Peripheral blood mononuclear cell (primary cell): Measurements from ENCODE around the genes DTWD1, CYP19A1 and GLDN.

DNA sequence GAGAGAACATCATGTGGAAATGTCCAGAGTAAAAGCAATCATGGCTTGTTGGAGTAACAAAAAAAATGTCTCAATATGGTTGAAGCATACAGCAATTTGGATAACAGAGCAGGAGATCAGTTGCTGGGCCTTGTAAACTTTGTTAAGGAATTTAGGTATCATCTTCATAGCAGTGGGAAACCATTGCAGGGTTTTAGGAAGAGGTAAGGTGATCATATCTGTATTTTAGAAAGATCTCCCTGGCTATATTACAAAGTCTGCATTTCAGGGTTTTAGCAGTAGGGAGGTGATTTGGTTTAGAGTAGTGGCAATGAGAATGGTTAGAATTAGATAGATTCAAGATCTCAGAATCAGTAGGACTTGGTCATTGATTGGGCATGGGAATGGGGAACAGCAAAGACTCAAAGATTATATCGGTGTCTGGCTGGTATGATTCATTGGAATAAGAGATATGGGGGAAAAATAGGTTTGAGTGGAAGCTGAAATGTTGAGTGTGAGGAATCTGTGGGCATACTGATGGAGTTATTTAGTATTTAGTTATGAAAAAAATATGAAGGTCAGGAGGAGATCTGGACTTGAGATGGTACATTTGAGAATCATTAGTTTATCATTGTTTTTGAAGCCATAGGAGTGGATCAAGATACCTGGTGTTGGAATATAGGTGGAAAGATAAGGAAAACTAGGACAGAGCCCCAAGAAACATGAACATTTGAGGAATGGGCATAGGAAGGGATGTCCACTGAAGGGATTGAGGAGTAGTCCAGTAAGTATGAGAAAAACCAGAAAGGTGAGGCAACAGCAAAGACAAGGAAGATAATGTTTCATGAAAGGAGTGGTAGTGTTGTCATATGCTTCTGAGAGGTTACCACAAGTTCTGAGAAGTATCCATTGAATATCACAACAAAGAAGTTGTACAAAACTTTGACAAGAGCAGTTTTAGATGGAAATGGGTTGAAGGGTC, 70.9 kb downstream of the GALK2 start:
- PRO-cap, 8 experiments: no peak in any of the 8 experiments

GRCh38 chr15:49421813-49422571, 1.1 kb upstream of the FGF7 start:
- PRO-cap, 8 experiments: no peak in any of the 8 experiments

- PRO-cap, 8 experiments: no peak in any of the 8 experiments
Observed at GRCh38 chr15:49423791-49424634, 971 bp downstream of the FGF7 start.

GRCh38 chr15:49490907-49491215, 67.8 kb downstream of the FGF7 start:
- PRO-cap, 8 experiments: no peak in any of the 8 experiments

GRCh38 chr15:49620557-49621635, at the start of gene DTWD1:
Gene DTWD1 (plus strand): TSS chr15:49621048.
- PRO-cap, 8 experiments: peak in 8 of 8 experiments; most common plus-strand start chr15:49621048 (in 6); most common minus-strand start chr15:49620816 (in 7)

DNA sequence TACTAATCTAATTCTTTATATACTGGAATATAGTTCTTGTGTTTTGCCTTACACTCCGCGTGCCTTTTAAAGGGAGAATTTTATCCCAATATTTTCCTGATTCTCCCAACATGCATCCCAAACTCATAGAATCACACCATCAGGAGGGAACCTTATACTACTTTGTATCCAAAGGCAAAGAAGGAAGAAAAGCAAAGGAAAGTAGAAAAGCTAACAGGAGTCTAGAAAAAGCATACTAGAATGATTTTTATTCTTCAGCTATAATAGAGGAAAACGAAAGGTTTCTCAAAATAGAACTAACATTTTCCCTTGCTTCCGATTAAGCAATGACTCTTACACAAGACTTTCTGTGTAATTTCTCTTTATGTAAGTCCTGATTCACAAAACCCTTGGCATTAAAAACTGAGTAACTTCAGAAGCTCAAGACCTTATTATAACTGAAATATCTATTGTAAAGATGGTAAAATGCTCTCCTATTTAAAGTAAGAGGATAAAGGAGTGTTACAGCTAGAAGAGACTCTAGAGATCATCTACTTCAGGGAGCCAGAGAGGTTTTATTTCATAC, 97.3 kb downstream of the DTWD1 start:
- PRO-cap, 8 experiments: no peak in any of the 8 experiments

DNA sequence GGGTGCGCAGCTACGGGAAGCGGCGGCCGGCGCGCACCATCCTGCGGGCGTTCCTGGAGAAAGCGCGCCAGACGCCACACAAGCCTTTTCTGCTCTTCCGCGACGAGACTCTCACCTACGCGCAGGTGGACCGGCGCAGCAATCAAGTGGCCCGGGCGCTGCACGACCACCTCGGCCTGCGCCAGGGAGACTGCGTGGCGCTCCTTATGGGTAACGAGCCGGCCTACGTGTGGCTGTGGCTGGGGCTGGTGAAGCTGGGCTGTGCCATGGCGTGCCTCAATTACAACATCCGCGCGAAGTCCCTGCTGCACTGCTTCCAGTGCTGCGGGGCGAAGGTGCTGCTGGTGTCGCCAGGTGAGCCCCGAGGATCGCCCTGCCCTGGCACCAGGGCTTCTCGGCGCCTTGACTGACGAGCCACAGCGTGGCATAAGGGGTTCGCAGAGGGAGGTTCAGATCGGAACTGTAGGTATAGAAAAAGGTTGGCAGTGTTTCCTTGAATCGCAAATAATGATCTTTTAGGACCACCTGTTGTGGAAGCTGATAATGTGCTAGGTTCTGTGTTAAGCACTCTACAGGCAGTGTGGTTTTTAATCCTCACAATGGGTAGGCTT, 661 bp downstream of the SLC27A2 start:
- PRO-cap, 8 experiments: no peak in any of the 8 experiments

DNA sequence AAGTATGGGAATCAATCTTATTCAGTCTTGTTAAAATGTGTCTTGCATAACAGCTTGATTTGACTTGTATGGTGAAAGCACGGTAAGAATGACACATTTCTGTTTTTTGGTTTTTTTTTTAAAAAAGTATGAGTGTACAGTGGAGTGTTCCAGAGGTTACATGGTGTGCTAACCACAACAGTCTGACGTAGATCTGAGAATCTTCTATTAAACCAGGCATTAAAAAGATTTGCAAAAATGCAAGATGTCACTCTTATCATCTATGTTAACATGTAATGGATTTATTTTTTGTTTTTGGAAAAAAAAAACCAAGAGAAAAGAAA, 1.8 kb downstream of the GABPB1 start:
- PRO-cap, 8 experiments: peak in 7 of 8 experiments; most common plus-strand start position 147 of the sequence (in 6); most common minus-strand start position 70 of the sequence (in 1)

DNA sequence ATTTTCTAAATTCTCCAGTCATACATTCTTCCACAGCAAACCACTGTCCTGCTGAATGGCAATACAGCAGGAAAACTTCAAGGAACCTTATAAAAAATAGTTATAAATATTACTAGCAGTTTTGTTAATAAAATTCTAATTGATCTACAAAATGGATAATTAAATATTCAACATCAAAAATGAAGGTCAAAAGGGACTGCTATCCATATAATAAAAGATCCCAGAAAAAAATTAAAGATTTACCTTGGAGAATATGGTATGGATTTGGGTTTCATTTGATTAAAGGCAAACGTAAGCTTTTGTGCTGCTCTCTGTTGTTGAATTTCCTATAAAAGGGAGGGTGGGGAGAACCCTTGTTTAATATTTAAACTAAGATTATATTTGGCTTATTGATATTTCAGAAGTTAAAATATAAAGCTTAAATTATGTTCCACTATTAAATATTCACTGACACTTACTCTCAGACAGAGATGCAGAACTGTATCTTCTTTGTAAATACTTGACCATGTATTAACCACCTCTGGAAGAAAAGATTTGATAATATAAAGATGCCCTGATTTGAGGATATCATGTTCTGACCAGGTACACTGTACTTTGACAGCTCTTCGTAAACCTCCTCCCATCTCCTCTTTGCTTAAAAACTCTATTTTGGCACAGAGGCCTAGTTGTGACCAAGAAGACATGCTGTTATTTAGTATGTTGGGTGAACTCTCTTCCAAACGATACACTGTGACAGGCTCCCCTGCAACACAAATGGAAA, 28.1 kb upstream of the USP50 start:
- PRO-cap, 8 experiments: no peak in any of the 8 experiments

DNA sequence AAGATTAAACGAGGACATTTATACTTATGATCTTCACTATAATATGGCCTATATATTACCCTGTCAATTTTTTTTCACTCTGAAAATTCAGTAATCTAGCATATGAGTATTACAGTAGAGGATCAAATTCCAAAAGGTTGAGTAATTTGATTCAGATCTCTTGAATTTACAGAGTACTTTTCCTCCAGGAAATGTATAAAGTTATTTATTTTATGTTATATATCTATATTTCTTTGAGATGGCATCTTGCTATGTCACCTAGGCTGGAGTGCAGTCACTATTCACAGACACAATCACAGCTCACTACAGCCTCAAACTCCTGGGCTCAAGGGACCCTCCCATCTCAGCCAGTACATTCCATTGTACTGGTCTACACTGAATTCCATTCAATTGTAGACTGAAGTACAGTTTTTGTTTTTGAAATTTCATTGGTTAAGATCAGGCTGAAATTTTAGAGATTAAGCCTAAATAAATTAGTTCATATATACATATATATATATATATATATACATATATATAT, 16.3 kb upstream of the TRPM7 start:
- PRO-cap, 8 experiments: no peak in any of the 8 experiments

- PRO-cap, 8 experiments: no peak in any of the 8 experiments
Observed at GRCh38 chr15:51338497-51338938, at the start of gene CYP19A1. Gene CYP19A1 (minus strand): TSS chr15:51338596.

GRCh38 chr15:51341139-51342163, at the start of gene GLDN:
Gene GLDN (plus strand): TSS chr15:51341655.
- PRO-cap, 8 experiments: no peak in any of the 8 experiments

DNA sequence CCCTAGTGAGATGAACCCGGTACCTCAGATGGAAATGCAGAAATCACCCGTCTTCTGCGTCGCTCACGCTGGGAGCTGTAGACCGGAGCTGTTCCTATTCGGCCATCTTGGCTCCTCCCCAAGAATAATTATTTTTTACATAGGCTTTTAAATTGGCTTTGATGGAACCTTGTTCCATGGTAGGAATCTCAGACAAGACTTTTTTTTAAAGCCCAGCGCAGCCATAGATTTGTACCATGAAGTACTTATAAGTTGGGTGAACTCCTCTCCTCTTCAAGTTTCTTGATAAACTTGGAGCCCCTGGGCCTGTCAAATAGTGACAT, 81.6 kb downstream of the GLDN start:
- PRO-cap, 8 experiments: no peak in any of the 8 experiments

GRCh38 chr15:51577061-51577401, 45.5 kb downstream of the DMXL2 start:
- PRO-cap, 8 experiments: peak in 1 of 8 experiments; most common plus-strand start chr15:51577318 (in 1)

DNA sequence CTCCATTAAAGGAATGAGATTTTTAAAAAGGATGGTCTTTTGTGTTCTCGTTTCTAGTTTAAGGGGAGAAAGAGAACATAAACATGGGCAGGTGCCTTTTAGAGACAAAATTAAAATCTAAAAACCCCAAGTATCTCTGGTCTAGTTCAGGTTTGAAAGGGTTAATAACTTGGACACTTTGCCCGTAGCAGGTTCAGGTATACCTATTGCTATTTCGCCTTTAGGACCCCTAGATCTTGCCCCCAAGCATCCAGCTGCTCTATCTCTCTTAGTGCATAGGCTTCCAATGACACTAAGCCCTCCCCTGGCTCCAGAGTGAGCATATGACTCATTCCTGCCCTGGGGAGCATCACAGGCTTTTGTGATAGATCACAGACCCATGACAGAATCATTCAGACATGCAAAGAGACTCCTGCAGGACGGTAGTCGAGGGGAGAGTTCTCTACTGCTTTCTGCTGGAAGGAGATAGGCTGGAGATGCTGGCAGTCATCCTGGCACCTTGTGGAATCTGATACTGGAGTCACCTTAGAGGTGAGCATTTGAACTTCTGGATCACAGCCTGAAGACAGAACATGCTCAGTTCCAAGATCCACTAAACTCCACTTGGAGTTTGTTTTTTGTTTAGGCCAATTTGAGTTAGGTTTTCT, 11.2 kb downstream of the LYSMD2 start:
- PRO-cap, 8 experiments: peak in 1 of 8 experiments; most common plus-strand start position 422 of the sequence (in 1); most common minus-strand start position 253 of the sequence (in 1)

GRCh38 chr15:51735538-51736205, 1.8 kb downstream of the LYSMD2 start:
- PRO-cap, 8 experiments: peak in 1 of 8 experiments; most common plus-strand start chr15:51735912 (in 1)

- PRO-cap, 8 experiments: peak in 2 of 8 experiments; most common plus-strand start chr15:51981781 (in 2)
Observed at GRCh38 chr15:51981576-51981837, 9.9 kb upstream of the LEO1 start.

GRCh38 chr15:52020739-52021740, 2.0 kb downstream of the MAPK6 start:
- PRO-cap, 8 experiments: peak in 3 of 8 experiments; most common plus-strand start chr15:52021261 (in 2)

- PRO-cap, 8 experiments: no peak in any of the 8 experiments
Observed at GRCh38 chr15:52115835-52116561, 3.4 kb upstream of the BCL2L10 start.

DNA sequence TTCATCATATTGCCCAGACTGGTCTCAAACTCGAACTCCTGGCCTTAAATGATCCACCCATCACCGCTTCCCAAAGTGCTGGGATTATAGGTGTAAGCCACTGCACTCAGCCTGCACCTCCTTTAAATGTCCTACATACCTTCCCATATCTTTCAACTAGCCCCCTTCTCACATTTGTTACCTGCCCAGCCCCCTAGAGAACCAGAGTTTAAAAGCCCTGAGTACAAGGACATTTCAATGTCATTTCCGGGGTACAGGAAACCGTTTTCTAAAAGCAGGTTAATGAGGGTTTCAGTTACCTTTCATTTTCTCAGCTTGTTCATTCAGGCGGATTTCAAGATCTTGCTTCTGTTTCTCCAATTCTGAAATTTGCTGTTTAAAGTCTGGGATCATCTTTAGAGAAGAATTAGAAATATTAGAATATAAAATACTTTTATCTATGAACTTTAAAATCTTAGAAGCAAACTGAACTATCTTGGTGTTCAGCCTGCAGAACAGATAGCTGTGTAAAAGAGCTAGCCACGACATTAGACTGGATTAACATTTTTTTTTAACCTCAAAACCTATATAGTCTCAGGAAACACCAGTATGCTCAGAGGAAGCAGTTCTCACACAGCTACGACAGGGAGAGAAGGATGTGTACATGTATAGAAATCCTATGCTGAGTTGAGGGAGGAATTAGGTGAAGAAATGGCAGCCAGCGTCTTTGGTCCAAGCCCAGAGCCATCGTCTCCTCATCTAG, 29.8 kb upstream of the GNB5 start:
- PRO-cap, 8 experiments: peak in 3 of 8 experiments; most common plus-strand start position 271 of the sequence (in 3)